MCF 10A (cell line): ENCODE measurements around the gene USP2.

DNA sequence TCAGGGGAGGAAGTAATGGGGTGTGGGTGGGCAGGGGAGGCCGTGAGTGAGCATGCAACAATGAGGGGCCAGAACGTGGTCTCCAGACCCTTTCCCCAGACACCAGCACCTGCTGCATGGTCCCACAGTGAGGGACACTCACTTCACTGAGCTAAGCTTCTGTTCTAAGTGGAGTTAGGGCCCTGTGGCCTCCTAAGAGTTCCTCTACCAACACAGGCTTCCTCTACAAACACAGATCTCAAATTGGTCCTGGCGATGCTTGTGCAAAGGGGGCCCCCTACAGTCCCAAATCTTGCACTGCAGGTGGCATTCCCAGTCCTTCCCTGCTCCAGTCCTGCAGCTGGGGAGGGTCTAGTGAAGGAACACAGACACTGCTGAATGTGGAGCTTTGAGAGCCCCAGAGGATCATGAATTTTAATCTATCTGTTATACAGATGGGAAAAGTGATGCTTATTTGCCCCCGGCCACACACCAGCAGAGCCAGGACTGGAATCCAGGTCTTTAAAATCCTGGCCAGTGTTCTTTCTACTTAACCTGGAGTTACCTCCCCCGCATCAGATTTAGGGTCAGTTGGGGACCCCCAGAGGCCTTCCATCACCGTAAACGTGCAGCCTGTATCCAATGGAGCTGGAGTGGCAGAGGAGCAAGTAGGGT lies 7.3 kb downstream of the USP2 start:
- PRO-cap: no peak
- RRBS: no CpG with 5 or more reads among the region's 7 CpGs

- PRO-cap: no peak
- RRBS: no CpG with 5 or more reads among the region's 9 CpGs
Observed at GRCh38 chr11:119376991-119377540, 4.4 kb downstream of the USP2 start.

DNA sequence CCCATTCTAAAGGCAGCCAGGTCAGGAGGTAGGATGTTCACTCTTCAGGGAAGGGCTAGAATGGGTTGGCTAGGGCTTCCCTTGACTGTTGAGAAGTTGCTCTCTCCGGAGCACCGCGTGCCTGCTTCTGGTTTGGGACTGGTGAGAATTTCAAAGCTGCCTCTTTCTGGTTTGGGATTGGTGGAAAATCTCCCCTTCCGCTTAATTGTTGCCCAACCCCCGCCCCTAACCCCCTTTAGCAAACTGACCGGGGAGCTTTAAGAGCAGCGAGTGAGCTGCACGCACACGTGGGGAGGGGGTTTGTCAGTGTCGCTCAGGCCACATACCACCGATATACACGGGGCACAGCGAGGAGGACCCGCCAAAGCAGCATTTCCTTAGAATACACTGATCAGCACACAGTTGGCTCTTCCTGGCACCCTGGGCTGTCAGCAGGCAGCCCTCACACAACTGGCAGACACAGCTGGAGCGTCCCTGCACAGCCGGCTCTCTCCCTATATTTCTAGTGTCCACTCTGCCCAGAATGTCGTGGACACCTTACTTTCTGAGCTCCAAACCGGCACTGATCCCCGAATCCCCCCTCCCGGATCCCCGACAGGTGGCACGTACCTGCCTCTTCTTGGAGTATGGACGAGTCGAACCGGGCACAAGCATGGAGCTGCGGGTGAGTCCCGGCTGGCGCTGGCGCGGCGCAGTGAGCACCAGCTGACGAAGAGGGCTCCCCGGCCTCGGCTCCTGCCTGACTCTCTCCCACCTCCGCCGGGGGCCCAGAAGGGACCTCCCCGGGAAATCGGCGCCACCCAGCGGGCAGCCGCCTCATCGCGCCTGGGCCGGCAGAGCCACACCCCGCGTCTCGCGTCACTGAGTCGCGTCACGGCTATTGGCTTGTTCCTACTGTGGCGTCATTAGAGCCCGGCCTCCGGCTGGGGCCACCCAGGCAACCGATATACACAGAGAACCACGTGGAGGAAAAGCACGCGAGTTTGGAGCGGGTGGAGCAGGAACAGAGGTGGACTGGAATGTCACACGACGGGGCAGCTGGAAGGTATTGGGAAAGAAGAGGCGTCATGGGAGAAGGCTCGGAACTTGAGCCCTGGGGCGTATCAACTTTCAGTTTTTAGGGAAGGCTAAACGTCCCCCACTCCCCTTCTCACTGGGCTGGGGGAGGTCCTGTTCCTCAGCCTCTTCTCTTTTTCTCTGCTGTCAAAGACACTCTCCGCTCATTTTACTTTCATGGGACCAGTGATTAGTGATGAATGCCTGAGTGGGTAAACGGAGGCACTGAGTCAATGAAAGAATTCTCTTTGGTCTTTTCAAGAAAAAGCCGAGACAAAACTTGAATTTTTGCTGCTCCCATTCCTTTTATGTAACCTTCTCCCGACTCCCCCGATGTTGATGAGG lies at the start of gene USP2:
TSS of gene USP2 (minus strand) at position 827 of the 1,401 bp plus-strand sequence.
- PRO-cap: bidirectional peak, plus-strand start at position 947 of the sequence, minus-strand start at position 747 of the sequence
- RRBS: 1% methylated on average over 30 of the region's 70 CpGs

DNA sequence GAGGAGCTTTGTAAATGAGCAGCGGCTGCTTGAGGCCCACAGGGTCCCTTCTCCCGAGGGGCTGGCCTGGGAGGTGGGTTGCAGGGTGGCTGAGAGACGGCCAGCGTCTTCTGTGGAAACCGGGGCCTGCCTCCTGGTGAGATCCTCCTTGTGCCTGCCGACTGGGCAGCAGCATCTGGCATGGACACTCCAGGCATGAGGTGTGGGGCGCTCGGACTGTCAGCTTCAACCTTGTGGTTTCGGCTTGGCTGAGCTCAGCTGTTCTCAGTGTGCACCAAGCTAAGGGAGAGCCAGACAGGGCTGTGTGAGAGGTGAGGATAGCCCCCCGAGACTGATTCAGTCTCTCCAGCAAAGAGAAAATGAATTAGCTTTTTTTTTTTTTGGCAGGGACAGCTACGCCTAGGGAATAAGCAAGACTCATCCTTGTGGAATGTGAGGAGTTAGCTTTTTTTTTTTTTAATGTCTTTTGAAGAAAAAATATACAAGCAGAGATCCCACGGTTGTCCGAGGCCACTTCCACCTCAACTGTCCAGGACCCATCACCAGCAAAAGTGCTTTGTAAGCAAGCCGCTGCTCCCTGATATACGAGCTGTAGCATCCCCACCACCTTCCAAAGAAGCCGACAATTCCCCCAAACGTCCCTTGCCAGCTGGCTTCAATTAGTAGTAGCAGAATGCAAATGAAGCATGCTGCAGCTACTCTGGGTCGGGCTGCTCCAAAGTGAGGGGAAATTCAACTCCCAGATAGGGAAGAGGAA lies 9.6 kb upstream of the THY1 start:
- PRO-cap: no peak
- RRBS: no CpG with 5 or more reads among the region's 18 CpGs

DNA sequence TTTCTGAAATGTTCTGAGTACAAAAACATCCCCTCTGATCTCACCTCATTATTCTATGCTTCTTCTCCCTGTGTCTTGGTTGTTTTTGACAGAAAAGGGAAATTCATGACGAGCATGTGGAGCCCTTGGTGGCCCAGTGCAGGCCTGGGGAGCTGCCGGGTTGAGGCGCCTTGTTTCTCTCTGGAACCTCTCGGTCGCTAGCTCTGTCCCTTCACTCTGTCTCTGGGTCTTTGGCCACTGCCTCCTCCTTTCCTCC lies 63.0 kb upstream of the THY1 start:
- PRO-cap: no peak
- RRBS: no CpG with 5 or more reads among the region's 5 CpGs

GRCh38 chr11:119590610-119591704 lies 138.0 kb downstream of the NECTIN1 start:
- PRO-cap: no peak
- RRBS: no CpG with 5 or more reads among the region's 6 CpGs

- PRO-cap: bidirectional peak, plus-strand start at chr11:119661985, minus-strand start at chr11:119661925
- RRBS: no CpG with 5 or more reads among the region's 10 CpGs
Observed at GRCh38 chr11:119661645-119662255, 67.2 kb downstream of the NECTIN1 start.

DNA sequence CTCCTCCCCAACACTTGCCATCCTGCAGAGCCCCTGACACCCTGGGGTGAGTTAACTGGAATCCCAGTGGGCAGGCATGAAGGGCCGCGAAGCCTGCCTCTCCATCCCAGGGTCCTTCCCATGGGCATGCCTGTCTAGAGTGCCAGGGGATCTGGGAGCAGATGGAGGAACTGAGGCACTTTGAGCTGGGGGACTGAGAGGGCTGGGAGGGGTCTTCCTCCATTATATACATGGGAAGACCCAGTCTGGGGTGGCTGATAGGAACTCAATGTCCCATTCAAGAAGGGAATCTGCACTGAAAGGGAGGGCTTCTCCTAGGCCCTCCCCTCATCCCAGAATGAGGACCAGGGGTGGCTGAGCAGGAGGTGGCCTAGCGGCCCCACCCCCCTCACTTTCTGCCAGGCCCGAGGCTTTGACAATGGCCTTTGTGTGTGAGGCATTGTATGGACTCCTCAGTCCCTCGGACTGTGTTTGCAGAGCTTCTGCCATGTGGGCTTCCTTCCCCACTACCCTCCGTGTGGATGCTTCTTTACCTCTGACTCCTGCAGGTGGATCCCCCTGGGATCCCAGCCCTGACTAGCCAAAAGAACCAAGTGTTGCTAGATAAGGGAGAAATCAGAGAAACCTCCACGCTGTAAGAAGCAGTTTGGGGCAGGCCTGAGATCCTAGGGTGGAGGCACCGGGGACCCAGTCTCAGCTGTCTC lies 65.7 kb downstream of the NECTIN1 start:
- PRO-cap: no peak
- RRBS: no CpG with 5 or more reads among the region's 8 CpGs

GRCh38 chr11:119713089-119713774 lies 15.8 kb downstream of the NECTIN1 start:
- PRO-cap: no peak
- RRBS: no CpG with 5 or more reads among the region's 4 CpGs

DNA sequence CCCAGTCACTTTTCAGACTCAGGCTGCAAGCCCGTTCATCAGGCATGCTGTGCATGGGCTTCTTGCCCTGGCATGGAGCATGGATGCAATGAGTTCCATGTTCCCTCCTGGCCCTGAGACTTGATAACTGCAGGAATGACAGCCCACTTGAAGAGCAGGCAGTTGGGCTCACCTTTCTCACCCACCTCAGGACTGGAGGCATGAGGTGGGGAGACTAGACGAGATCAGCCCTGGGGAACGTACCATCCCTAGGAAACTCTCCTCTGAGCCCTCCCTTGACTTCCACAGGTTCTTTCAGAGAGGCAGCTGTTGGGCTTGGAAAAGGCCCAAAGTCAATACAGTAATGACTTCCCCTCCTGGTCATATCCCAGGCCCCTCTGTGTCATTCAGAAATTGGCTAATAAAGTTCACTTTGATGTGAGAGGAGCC lies 5.7 kb upstream of the NECTIN1 start:
- PRO-cap: no peak
- RRBS: no CpG with 5 or more reads among the region's 3 CpGs

GRCh38 chr11:120184156-120184915 lies 26.5 kb upstream of the OAF start:
- PRO-cap: no peak
- RRBS: no CpG with 5 or more reads among the region's 11 CpGs

DNA sequence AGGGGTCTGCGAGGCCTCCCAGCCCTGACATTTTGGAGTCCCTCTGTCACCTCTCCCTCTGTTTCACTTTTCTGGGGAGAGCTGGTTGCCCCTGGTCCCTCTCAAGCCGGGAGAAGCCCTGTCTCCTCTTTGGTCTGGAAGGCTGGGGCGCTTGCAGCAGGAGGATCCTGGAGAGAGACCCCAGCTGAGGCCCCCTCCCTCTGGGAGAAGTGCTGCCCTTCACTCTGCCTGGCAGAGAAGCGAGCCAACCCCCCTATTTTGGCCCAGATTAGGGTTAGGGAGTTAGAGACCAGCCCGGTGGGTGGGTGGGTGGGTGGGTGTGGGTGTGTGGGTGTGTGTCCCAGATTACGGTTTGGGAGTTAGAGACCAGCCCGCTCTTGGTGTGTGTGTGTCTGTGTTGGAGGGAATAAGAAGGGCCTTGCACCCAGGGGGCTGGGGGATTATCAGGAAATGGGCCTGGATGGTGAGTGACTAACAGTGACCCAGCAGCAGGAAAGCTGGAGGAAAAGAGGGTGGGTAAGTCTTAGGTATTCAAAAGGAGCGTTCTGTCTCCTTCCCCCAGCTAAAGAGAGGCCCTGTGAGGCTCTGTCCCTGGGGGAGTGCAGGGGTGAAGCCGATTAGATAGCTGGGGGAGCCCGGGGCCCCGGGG lies 1.2 kb downstream of the OAF start:
- PRO-cap: no peak
- RRBS: no CpG with 5 or more reads among the region's 11 CpGs

GRCh38 chr11:120302871-120303529 lies 22.1 kb upstream of the TLCD5 start:
- PRO-cap: no peak
- RRBS: no CpG with 5 or more reads among the region's 4 CpGs

- PRO-cap: no peak
- RRBS: no CpG with 5 or more reads among the region's 11 CpGs
Observed at GRCh38 chr11:120441394-120442351, 69.9 kb upstream of the GRIK4 start.

- PRO-cap: no peak
- RRBS: no CpG with 5 or more reads among the region's 4 CpGs
Observed at GRCh38 chr11:120476601-120476902, 35.0 kb upstream of the GRIK4 start.

GRCh38 chr11:120952804-120953026 lies 71.2 kb upstream of the TBCEL start:
- PRO-cap: no peak
- RRBS: no CpG with 5 or more reads among the region's 9 CpGs

DNA sequence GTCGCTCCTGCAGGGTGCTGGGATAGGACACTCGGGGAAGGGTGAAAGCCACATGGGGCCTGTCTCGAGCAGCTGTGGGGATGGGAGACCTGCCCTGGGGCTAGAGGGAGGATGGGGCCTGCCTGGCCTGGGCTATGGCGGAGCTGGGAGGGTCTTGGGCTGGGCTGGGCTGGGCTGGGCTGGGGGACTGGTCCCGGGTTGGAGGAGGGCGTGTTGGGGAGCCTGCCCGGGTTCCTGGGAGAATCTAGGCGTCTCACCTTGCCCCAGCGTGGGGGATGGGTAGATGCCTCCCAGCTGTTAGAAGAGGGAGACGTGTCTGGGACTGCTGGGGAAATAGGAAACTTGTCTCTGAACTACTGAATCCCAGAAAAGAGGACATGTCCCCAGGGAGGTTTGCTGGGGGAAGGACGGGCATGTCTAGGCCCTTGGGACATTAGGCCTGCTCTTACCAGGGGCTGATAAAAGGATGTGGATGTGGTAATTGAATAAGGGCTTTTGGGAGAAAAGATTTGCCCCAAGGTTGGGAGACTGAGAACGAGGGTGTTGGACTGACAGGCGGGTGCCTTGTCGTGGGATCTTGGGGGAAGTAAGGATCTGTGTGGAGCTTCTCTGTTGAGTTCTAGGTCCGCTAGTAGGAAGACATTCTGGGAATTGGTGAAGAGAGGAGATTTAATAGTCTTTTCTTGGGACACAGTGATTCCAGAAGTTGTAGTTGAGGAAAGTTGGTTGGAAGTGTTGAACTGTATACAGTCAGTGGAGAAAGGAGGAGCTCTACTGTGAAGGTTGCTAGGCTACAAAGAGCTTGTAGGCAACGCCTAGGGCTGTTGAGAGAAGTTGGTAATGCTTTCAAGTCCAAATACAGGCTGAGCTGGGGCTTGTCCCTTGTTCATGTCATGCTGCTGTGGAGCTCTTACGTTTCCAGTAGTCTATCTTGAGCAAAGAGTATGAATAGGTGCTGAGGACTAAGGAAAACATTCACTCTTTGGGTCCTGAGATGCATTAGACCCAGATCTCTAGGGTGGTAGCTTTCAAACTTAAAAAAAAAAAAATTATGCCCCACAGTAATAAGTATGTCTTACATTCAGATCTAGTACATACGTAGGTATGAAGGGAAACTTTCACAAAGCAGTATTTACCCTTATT lies 839 bp downstream of the TBCEL start:
- PRO-cap: no peak
- RRBS: no CpG with 5 or more reads among the region's 18 CpGs

DNA sequence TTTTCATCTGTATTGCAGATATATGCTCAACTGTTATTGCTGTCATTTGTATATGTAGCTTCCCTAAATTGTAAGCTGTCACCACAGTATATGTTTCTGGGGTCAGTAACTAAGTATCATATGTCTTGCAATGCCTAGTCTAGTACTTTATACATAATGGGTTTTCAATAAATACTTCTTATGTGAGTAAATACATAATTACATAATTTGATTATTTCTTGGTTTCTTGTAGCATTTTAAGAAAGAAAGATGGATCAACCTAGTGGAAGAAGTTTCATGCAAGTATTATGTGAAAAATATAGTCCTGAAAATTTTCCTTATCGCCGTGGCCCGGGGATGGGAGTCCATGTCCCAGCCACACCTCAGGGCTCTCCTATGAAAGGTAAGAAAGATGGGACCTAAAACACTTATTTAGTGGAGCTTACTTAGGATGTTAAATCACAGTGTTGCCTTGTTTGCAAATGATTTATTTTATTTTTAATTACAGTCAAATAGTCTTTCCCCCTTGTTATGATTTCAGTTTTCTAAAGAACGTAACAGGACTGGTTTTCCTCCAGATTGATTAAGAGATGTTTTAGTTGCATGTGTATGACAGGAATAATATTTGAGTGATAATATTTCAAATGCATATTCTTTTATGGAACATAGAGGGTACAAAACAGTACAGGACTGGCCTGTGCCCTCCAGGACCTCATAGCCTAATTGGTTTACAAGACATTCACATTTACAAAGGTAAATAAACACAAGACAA lies 21.7 kb downstream of the TBCEL start:
- PRO-cap: no peak
- RRBS: no CpG with 5 or more reads among the region's 4 CpGs

- PRO-cap: no peak
- RRBS: no CpG with 5 or more reads among the region's 4 CpGs
Observed at GRCh38 chr11:121091617-121092250, 9.3 kb upstream of the TECTA start.

- PRO-cap: no peak
- RRBS: 100% methylated on average over 1 of the region's 8 CpGs
Observed at GRCh38 chr11:121291719-121292203, 810 bp upstream of the SC5D start.